Ishikawa (cell line): ENCODE results near the genes CEP120, LMNB1 and SLC12A2.

DNA sequence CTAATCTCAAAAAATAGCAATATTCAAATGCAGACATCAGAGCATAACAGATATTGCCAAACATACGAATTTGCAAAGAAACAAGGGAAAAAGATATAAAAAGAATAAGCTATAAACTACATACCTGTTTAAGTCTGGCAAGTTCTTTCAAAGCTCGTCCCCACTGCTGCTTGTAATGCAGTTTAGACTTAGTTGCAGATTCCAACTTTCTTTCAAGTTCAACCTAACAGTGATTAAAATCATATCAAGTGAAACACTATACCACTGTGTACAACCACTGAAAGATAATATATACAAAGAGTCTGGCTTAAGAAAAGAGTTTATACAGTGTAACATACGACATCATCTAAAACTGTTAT is 58.9 kb downstream of the CEP120 start:
- RRBS = no CpG with 5 or more reads among the region's 3 CpGs

- RRBS = 1% methylated on average over 8 of the region's 52 CpGs
Observed at GRCh38 chr5:123423074-123423768, at the start of gene CEP120. Gene CEP120, minus strand, starts transcription at chr5:123423403.

GRCh38 chr5:123514593-123515151 is 2.7 kb downstream of the CSNK1G3 start:
- RRBS = no CpG with 5 or more reads among the region's 4 CpGs

DNA sequence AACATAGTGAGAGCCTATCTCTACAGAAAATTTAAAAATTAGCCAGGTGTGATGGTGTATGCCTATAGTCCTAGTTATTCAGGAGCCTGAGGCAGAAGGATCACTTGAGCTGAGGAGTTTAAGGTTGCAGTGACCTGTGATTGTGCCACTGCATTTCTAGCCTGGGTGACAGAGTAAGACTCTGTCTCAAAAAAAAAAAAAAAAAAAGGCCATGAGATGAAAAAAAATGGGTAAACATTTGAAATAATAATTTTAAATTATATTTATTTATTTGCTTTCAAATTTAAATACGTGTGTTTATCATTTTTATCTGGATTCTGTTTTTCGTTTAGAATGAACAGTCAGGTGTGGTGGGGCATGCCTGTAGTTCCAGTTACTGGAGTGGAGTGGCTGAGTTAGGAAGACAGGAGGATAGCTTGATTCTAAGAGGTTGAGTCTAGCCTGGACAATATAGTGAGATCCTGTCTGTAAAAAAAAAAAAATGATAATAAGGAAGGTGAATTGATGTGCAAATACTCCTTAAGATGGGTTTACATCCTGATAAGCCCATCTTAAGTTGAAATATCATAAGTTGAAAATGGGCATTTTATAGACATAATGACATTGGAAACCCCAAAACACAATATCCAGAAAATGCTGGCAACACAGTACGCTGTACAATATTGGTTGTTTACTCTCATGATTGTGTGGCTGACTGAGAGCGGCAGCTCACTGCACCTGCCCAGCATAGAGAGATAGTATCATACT is 36.5 kb downstream of the CSNK1G3 start:
- RRBS = no CpG with 5 or more reads among the region's 4 CpGs

DNA sequence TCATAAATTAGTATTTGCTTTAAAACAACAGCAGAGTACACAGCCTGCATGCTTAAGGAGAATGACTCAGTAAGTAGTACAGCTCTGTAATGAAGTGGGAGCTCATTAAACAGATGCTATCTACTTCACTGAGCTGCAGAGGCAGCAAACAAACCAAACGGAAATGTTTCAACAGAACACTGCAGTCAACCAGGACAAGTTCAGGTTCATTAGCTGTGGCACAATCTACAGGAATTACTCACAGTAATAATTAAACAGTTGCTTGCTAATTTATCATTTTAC is 302.3 kb downstream of the CSNK1G3 start:
- RRBS = no CpG with 5 or more reads among the region's 1 CpG

GRCh38 chr5:124741616-124742567 is 4.5 kb downstream of the ZNF608 start:
- RRBS = no CpG with 5 or more reads among the region's 5 CpGs

GRCh38 chr5:124952802-124953054 is 206.3 kb upstream of the ZNF608 start:
- RRBS = no CpG with 5 or more reads among the region's 3 CpGs

DNA sequence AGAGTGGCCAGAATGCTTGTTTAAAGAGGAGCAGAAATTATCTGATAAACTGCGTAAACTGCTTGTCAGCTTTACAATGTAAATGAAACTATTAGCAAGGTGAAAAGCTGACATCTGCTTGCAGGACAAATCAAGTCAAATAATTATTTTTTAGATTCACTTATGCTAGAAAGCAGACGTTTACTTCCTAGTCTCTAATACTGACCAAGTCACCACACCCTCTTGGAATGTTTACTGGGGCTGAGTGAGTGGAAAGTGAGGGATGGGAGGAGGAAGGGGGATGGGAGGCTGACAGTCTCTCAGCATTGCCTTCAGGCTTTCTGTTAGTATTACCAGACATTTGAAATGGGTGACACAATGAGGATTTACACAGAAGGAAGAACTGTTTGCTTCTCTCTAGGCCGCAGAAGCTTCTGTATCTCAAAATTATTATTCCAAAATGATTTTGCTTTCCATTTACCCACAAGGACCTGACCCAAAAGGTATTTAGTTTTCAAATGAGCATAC is 232.7 kb upstream of the ZNF608 start:
- RRBS = no CpG with 5 or more reads among the region's 3 CpGs

DNA sequence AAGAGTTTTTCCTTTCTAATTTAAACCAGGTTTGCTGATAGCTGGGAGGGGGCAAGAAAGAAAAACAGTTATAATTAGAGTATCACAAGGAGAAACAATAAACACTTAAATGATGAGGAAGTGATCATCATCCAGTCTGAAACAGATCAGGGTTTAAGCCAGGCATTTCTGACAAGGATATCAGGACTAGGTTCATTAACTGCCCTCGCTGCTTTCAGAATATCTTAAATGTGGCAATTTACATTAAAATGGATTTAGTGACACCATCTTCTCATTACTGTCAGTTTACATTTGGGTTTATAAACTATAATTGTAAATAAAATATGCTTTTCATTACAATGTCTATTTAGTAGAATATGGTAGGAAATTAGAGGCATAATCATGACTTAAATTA is 511.2 kb upstream of the ZNF608 start:
- RRBS = no CpG with 5 or more reads among the region's 1 CpG

GRCh38 chr5:126449648-126450292 is 26.6 kb downstream of the GRAMD2B start:
- RRBS = no CpG with 5 or more reads among the region's 9 CpGs

DNA sequence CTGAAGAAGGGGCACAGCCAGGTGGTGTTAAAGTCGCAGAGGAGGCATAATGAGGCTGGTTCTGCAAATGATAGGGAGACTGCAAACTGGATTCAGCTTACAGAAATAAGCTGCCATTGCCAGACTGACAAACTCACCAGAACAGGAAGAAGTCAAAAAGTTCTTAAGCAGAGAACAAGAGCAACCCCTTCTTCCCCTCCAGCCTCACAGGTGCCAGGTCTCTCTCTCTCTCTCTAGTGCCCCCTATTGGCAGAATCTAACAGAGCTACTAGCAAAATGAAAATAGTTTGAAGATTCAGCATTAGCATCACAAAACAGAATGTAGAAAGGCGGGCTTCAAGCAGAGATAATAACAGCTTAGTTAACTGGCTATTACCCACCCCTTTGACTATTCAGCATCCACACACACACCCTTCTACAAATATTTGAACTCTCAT is 76.7 kb downstream of the GRAMD2B start:
- RRBS = no CpG with 5 or more reads among the region's 2 CpGs

- RRBS = no CpG with 5 or more reads among the region's 16 CpGs
Observed at GRCh38 chr5:126673192-126673851, 41.8 kb downstream of the TEX43 start.

GRCh38 chr5:126777088-126777981 is at the start of gene LMNB1:
Gene LMNB1, plus strand, starts transcription at chr5:126777136.
- RRBS = 2% methylated on average over 18 of the region's 112 CpGs

DNA sequence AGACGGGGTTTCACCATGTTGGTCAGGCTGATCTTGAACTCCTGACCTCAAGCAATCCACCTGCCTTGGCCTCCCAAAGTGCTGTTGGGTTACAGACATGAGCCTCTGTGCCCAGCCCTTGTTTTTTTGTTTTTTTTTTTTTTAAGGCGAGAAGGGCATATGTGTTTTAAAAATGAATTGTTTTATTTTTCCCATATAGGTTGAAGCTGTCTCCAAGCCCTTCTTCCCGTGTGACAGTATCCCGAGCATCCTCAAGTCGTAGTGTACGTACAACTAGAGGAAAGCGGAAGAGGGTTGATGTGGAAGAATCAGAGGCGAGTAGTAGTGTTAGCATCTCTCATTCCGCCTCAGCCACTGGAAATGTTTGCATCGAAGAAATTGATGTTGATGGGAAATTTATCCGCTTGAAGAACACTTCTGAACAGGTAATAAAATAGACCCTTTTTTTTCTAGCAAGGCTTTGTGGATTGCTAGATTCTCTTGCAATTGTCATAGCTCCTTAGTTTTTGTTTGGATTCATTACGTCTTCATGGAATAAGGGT is 43.8 kb downstream of the LMNB1 start:
- RRBS = no CpG with 5 or more reads among the region's 12 CpGs

DNA sequence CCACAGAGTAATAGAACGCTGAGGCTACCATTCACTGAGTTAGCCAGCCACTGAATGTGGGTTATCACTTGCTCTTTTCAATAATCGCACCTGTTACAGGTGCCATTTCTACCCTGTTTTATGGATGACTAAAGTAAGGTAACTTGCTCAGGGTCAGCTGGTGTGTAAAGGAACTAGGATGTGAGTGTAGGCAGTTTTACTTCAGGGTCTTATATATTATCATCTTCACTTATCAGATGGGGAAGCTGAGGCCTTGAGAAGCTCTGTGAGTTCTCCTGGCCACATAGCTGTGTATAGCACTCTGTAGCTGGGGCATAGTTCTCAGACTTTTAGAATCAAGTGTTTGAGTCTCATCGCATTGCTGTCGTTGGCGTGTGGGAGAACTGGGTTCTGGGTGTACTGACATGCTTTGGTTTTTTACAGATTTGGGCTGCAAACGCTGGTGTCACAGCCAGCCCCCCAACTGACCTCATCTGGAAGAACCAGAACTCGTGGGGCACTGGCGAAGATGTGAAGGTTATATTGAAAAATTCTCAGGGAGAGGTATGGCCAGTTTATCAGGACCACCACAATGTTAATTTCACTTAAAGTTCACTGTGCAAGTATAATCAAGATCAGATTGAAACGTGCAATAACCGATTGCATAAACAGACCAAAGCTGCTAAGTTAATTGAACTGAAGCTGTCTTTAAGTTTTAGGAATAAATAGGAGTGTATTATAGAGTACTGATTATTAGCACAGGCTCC is 48.8 kb downstream of the LMNB1 start:
- RRBS = no CpG with 5 or more reads among the region's 10 CpGs

DNA sequence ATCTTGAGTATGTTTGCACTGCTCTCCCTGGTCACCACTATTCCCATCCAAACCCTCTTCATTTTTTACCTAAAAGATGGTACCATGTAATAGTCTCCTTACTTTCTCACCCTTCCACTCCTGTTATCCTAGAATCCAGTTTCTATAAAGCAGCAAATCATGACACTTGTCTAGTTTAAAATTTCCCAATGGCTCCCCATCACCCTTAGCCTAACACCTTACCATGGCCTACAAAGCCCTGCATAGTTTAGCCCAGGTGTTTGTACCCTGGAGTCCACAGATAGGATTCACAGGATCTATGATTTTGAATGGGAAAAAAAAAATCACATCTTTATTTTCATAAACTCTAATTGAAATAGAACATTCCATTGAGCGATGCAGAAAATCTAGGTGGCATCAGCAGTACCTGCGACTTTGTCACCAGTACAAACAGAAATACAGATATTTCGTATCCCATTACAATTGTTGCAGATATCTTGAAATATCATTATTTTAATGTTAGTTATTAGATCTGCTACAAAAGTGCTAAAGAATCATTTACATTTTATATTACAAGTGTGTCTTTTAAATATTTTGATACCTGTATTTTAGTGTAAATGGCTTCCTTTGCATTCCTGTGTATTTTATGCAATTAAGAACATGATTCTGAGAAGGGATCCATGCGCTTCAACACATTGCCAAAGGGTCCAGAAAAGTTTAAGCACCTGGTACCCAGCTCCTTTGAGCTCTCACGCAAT is 110.2 kb downstream of the LMNB1 start:
- RRBS = no CpG with 5 or more reads among the region's 5 CpGs

DNA sequence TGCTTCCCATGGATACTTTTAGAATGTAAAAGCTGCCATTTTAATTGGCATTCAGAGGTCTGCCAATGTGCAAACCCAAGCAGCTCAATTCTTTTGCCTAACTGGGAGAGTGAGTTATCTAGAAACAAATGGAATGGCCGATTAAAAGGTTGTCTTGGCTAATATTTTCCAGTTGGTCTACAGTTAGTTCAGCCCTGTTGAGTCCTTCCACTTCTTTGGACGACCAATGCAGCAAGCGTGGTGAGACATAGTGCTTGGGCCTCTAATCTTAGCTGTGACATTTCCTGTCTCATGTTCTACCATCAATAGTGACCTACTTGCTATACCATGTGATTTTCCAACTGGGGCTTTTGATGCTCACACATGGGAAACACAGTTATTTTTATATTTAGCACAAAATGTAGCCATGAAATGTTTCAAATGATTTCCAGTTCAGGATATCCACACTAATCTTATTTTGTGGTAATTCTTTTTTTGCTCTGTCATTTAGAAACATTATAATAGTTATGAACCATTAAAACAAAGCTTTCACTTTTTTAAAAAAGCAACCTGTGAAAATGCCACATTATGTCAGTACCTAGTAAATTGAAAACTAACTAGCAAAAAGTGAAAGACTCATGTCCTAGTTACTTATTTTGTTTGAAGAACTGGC is 18.4 kb downstream of the MARCHF3 start:
- RRBS = no CpG with 5 or more reads among the region's 3 CpGs

GRCh38 chr5:127025255-127025847 is 5.0 kb downstream of the MARCHF3 start:
- RRBS = no CpG with 5 or more reads among the region's 1 CpG

- RRBS = 32% methylated on average over 8 of the region's 24 CpGs
Observed at GRCh38 chr5:127289860-127290450, 641 bp upstream of the MEGF10 start.

DNA sequence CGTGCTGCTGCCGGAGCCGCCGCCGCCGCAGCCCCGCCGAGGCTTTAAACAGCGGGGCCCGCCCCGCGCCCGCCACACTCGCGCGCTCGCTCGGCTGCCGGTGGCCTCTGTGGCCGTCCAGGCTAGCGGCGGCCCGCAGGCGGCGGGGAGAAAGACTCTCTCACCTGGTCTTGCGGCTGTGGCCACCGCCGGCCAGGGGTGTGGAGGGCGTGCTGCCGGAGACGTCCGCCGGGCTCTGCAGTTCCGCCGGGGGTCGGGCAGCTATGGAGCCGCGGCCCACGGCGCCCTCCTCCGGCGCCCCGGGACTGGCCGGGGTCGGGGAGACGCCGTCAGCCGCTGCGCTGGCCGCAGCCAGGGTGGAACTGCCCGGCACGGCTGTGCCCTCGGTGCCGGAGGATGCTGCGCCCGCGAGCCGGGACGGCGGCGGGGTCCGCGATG is at the start of gene SLC12A2:
Gene SLC12A2, plus strand, starts transcription at position 75 of the 438 bp plus-strand sequence.
- RRBS = 1% methylated on average over 43 of the region's 63 CpGs